Cardiac ventricle fibroblast (primary cell): ENCODE measurements around a stretch of chr10.

DNA sequence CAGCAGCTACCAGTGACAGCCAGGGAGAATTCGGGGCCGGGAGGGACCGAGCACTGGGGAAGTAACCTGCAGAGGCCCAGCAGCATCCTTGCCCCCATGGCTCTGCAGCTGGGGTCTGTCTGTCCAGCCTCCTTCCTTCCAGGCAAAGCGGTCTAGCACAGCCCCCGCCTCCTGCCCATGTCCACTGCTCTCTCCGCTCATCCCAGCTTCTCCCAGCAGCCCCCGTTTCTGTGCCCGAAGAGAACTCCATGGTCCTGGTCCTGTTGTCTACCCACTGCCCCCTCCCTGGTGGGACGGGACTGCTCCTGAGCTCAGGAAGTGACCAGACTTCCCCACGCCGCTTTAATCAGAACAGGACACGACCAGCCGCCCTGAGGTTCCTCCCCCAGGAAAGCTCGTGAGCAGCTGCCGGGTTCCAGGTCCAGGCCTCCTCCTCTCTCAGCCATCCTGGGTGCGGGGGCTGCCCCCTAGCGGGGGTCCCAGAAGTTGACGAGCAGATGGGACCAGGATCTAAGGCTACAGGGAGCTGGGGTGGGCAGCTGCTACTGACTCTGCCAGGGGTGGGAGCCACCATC lies 187.5 kb downstream of the WDR37 start:
- RAMPAGE, long total RNA: no peak

DNA sequence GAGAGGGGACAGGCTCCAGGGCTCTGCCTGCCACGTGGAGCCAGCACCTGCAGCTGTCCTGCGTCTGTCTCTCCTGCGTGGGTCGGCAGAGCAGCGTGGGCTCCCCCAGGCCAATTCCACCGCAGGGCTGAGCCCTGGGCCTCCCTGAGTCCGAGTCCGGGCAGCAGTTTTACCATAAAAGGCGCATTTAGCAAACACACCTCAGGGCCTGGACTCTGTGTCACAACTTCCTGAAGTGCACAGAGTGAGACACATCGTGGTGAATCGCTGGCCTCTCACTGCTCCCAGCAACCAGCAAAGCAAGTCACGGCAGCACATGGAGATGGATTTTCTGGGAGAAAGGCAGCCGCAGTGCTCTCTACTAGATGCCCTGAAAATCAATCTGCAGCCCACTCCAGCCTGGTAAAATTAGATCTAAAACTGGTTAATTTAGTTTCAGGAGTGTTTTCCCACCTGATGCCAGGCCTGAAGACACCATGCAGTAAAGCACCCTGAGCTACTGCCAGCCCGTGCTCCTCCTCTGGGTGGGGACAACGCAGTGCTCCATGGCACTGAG lies 337.1 kb downstream of the ADARB2 start:
- RAMPAGE, long total RNA: no peak

- RAMPAGE, long total RNA: no peak
These were observed 441.6 kb upstream of the PFKP start for GRCh38 chr10:2625767-2626141.

- RAMPAGE, long total RNA: no peak
These were observed 40.0 kb downstream of the PFKP start for GRCh38 chr10:3106912-3108201.

DNA sequence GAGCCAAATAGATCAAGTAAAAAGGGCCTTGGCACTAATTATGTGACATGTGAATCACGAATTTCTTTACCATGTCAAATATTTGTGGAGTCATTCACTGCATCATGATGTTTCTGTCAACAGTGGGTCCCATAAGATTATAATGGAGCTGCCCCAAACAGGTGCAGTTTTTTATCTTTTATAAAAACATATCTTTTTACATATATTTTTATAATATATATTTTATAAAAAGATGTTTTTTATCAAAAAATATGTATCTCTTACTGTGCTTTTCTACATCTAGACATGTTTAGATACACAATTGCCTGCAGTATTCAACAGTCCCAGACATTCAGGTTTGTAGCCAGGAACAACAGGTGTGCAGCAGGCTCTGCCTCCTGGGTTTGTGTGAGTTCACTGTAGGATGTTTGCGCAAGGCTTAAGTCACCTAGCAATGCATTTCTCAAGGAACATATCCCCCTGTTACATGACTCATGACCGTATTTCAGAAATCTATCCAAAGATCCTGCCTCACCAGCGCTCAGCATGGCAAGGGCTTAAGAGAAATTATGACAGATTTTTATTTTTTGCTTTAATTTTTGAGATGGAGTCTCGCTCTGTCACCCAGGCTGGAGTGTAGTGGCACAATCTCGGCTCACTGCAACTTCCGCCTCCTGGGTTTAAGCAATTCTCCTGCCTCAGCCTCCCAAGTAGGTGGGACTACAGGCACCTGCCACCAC lies 41.5 kb downstream of the PITRM1 start:
- RAMPAGE, long total RNA: no peak

- RAMPAGE, long total RNA: no peak
These were observed 29.2 kb downstream of the PITRM1 start for GRCh38 chr10:3143390-3143832.

DNA sequence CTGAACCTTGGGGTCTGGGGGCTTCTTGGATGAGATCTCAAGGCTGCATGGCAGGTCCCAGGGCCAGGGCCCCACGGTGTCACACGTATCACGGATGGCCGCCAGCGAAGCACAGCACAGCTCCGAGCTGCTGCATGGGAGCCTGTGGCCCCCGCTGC lies 987 bp upstream of the PITRM1 start:
- RAMPAGE, long total RNA: no peak

DNA sequence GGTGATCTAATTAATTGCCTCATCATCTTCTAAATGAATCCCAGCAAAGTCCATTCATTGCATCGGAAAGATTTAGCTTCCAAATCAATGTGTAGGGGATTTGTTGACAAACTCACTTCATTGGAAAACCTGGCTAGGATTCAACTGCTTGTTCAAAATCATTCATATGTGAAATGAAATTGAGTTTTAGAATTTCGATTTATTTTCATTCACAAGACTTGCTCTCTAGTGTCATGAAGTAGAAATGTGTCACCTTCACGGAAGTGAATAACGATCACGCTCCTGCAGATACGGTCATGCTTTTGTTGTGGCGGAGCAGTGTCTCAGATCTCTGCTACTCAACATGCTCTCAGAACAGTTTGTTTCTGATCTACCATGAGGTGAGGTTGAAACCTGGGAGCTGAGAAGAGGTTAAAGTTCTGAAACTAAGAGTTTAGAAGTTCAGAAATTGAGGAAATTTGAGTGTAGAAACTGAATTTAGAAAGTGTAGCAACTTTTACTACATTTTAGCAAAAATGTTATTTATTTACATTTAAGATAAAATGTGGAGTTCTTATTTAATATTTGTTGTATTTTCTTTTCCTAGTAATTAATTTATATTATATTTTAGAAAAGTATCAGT lies 13.8 kb upstream of the PITRM1 start:
- RAMPAGE, long total RNA: no peak

DNA sequence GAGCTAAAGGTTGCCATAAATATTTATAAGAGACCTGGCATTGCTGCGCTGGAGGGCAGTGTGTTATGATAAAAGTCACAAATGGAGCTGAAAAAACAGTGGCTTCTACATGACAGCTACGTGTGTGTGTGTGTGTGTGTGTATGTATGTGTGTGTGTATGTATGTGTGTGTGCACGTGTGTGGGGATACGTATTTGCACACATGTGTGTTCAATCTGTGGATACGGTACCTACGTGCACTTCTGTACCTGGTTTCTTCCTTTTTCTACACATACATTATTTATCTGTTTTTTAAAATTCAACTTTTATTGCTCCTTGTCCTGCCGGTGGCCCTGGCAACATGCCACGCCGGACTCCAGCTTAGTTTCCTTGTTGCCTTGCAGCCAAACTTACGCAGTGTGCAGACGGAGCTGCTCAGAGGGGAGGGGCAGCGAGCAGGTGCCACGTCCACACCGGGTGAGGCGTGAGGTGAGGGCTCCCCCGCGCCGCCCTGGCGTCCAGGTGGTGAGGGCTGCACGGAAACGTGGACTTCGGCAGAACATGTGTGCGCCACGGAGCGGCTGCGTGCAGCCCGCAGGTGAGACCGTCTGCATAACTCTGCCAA lies 115.3 kb upstream of the PITRM1 start:
- RAMPAGE, long total RNA: no peak

DNA sequence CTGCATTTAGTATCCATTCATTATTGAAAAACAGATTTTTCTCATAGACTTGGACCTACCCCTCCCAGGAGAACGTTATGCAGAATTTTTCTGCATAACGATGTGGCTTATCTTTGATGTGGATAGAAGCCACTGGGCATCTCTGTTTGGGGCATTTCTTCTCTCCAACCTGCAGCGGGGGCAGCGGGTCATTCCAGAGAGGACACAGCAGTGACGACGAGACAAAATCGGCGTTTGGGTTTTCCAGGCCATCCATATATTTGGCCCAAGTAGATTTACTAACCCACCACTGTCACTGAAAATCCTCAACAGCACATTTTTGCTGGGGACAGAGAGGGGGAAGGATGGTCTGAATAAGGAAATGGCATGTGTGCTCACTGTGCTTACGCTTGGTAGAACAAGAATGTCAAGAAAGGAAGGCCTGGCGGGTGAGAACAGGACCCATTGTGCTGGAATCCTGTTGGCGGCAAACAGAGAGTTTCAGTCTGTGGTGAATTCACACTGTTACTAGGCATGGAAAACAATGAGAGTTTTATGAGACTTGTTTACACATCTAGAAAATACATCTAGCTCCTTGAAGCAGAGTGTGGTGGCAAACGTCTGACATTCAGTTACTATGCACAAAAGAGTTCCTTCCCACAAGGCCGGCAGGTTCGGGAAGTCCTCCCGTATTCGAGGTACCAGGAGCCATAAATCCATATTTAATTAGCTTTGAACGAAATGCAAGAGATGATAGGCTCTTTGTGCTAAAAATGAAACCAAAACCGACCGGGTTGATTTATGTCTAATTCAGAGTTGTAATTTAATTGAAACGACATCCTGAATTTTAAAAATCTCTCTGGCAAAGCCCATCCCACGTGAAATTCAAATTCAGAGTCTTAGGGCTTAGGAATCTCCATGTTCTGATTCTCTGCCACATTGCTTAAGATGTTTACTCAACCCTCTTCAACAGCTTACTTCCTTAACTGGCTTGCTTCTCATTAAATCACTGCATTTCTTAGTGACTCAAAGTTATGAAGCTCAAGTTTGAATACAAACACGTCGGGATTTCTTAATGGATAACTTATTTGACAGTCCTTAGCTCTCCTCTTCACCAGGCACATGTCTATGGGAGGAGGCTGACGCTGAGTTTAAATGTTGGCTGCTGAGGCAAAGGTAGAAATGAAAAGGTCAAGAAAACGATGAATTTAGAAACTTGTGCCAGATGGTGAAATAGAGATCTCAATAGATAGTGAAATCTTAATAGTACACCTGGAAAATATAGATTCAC lies 299.8 kb upstream of the PITRM1 start:
- RAMPAGE, long total RNA: no peak

DNA sequence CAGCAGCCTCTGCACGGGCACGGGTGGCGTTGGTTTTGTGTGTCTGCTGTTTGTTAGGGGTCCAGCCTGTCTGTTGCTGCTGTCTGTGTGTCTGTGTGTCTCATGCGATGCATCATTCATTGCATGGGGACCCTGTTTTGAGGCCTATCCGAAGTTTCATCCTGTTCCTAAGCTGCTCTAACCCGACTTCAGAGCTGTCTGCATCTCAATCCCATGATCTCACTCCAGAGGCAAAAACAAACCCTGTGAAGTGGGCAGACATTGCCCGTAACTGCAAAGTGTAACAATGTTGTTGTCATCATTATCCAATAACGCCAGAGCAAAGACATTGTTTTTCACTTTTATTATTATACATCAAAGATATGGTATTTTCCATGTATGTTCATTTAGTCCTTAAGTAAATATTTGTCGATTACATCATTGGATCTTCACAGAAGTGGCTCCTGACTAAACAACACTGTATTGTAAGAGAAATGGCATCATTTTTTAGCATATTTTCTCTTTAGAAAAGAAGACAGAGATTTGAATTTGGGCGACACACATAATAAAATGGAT lies 246.7 kb downstream of the KLF6 start:
- RAMPAGE, long total RNA: no peak

DNA sequence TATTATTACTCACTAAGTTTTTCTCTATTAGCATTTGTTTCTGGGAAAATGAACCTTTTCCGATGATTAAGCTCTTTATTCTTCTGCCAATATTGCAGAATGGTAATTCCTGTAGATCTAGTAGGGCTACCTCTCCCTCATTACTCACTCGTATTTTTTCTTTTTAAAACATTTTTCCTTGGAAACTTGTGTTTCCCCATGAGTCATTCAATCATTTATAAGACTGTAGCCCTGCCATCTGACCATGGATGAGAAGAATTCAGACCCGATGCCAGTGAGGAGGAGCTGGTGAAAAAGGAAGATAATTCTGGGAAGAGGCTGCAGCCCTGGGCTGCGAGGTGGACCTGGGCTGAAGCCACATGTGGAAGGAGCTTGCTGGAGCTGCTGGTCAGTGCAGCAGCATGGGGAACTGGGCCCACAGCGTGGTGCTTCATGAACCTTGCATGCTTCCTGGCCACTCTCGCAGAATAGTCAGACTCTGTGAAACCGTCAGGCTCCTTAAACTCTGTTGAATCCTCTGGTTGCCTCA lies 242.8 kb downstream of the KLF6 start:
- RAMPAGE, long total RNA: no peak

GRCh38 chr10:3623749-3624027 lies 161.3 kb downstream of the KLF6 start:
- RAMPAGE, long total RNA: no peak

- RAMPAGE, long total RNA: no peak
These were observed 29.4 kb downstream of the KLF6 start for GRCh38 chr10:3755461-3756134.

DNA sequence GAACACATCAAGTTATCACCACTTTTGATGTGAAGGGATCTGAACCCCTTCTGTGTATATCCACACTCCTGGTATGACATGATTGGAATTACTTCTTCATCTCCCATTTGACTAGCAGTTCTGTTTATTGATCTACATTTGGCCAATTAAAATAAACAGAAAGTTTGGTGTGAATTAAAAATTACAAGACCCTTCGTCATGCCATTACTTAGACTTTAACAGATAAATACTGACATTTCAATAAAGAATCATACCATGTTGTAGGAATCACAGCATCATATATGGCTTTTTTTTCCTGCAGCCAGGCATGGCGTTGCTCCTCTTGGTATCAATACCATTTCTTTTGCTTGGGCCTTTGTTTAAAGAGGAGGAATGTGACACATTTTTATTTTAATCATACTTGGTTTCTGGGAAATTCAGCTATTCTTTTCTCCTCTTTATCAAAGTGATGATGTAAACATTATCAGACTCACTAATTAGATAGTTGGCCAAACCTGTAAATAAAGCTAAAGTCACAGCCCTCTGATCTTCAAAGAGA lies 38.6 kb upstream of the KLF6 start:
- RAMPAGE, long total RNA: no peak

GRCh38 chr10:3849346-3849571 lies 64.2 kb upstream of the KLF6 start:
- RAMPAGE, long total RNA: no peak

- RAMPAGE, long total RNA: no peak
These were observed 90.6 kb upstream of the KLF6 start for GRCh38 chr10:3875438-3876120.

GRCh38 chr10:3904461-3904849 lies 119.4 kb upstream of the KLF6 start:
- RAMPAGE, long total RNA: no peak

DNA sequence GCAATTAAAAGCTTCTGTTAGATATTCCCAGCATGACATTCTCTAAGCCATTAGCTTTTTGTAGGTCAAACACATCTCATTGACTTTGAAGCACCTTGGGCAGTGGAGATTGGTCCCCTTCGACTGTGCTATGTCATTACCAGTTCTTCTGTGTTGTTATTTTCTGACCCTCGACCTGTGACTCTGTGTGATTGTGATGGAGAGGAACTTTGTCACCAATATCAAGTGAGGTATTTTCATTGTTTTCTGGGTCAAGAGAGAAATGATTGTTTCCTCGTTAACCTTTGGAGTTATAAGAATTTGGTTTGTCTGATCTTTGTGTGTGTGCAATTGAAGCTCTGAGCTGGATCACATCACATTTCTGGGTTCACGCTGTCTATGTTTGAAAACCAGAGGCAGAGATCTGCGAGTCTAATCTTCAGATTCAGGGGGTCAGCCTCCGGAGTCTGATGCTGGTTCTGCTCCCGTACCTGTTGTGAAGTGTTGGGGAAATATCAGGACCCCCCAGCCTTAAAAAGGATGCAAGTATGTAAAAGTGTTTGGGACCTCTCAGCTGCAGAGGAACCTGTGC lies 432.2 kb upstream of the KLF6 start:
- RAMPAGE, long total RNA: no peak

DNA sequence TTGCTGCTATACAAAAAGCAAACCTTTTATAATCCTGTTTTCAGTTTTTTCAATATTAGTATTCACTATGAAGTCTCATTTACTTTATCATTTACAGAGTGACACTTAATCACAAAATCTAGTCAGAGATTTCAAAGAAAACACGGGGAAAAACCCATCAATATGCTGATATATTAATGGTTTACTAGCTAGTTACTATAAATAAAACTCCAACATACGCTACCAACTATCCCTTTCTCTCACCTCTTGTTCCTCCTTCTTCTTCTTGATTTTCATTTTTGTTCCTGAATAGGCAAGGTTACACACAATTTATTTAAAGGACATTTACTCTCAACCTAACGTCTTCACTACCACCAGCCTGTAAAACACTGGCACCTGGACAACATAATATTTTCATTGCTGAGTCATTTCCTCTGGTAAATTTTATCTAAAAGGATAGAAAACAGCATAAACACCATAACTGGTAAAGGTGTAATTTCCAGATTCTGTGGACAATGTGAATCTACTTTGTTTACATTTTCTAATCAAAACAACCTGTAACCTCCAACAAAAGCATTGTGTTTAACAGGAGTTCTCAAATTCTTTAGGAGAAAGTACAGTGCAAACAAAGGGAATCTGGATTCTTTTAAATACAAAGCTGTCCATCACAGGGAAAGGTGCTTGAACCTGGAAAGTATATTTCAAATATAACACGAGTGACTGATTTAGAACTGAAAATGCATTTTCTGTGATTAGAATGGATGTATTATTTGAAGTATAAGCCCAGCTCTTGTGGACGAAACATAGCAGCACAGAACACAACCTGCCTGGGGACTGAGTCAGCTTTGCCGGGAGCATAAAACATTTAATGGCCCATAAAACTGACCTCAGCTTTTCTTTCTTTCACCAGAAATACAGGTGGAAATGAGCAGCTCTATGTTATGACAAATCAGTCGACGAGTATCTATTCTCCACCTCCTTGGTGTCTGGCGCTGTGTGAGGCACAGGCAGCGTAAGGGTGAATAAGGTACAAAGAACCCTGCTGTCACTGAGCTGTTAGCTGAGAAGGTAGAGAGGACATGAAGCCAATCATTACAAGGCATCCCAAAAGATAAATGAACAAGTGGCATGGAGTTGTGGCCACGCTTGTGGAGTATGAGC lies 471.9 kb upstream of the AKR1E2 start:
- RAMPAGE, long total RNA: no peak